Hair follicle dermal papilla cell (primary cell): ENCODE measurements around the genes RESP18 and INHA.

DNA sequence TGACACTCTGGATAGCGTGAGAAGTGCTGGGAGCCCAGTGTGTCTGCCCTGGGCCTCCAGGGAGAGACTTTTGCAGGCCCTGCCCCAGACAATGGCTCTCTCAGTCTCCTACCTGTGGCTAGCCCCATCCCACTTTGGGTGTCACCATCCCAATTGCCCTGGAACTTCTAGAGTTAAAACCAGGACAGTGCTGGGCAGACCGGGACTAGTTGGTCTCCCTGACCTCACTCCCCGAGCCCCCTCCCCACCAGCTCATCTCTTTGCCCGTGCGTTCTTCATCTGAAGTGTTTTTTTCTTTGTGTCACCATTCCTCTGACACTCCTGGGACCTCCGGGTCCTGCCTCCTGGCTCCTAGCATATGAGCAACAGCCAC is 354 bp downstream of the VIL1 start:
- CAGE, long polyA plus RNA = no peak

DNA sequence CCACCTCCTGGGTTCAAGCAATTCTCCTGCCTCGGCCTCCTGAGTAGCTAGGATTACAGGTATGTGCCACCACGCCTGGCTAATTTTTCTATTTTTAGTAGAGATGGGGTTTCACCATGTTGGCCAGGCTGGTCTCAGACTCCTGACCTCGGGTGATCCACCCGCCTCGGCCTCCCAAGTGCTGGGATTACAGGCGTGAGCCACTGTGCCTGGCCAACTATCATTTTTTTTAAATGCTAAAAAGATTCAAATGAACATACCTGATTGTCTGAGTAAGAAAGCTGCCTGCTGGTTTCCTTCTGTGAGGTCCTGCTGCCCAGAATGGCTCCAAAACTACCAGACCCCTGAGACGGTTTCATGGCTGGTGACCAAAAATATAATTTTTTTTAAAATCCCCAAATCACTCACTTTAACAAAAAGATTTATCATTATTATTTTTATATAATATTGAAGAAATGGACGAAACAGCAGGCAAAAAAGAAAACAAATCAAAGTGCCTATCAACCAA is 18.5 kb downstream of the USP37 start:
- CAGE, long polyA plus RNA = no peak

GRCh38 chr2:218569567-218570303 is 1.1 kb downstream of the CNOT9 start:
- CAGE, long polyA plus RNA = no peak

GRCh38 chr2:218598402-218598968 is 9.2 kb upstream of the PLCD4 start:
- CAGE, long polyA plus RNA = no peak

- CAGE, long polyA plus RNA = no peak
These were observed 24.3 kb downstream of the PLCD4 start for GRCh38 chr2:218631977-218632420.

- CAGE, long polyA plus RNA = no peak
These were observed 3.4 kb downstream of the ZNF142 start for GRCh38 chr2:218655932-218656458.

- CAGE, long polyA plus RNA = no peak
These were observed 23.0 kb downstream of the TTLL4 start for GRCh38 chr2:218733566-218734036.

DNA sequence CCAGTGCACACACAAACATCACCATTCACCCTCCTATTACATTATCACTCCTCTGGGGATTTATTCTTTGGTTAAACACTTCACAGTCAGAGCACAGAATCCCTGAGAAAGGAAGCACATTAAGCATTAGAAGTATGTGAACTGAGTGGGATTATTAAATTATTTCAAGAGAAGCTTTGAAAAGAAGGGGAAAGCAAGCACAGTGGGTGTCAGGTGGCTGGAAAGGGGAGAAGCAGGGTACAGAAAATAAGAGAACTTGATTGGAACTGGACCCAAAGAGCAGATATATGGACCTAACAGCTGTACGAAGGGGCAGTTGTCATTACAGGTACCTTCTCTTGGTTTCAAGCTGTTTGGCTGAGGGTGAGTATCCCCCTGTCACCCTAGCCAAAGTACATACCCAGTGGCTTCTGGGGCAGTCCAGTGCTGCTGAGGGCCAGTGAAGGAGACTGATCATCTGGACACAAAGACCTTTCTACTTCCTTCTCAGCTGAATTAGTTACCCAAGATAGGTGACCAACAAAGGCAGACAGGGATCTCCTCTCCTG is 24.6 kb upstream of the CYP27A1 start:
- CAGE, long polyA plus RNA = no peak

DNA sequence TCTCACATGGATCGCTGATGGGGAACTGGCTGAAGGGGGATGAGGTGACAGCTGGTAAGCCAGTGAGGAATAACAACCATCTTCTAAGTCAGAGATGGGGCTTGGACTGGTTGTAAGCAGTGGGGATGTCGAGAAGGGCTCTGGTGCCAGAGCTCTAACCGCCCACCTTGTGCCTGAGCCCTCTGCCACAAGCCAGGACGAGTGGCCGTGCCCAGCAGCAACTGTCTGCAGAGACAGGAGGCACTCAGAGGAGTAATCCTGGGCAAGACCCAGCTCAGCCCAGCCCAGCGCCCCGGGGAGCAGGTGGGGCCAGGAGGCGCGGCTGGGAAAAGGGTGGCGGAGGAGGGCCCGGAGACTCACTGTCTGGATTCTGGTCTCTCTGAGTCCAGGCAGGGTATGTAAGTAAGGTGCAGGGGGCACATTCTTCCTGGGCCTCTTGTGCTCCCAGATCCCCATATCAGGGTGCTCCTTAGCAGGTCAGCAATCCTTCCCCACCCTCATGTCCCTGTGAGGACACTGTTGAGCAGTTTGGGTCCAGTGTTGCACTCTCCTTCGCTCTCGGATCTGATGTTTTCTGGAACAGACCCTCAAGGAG is 13.8 kb downstream of the WNT10A start:
- CAGE, long polyA plus RNA = no peak

GRCh38 chr2:218908760-218909783 is 28.4 kb downstream of the WNT10A start:
- CAGE, long polyA plus RNA = no peak

- CAGE, long polyA plus RNA = no peak
These were observed 3.0 kb downstream of the RETREG2 start for GRCh38 chr2:219180828-219181648.

GRCh38 chr2:219248482-219249063 is 3.3 kb downstream of the STK16 start:
- CAGE, long polyA plus RNA = no peak

GRCh38 chr2:219266259-219266642 is 12.5 kb upstream of the TUBA4A start:
- CAGE, long polyA plus RNA = no peak

DNA sequence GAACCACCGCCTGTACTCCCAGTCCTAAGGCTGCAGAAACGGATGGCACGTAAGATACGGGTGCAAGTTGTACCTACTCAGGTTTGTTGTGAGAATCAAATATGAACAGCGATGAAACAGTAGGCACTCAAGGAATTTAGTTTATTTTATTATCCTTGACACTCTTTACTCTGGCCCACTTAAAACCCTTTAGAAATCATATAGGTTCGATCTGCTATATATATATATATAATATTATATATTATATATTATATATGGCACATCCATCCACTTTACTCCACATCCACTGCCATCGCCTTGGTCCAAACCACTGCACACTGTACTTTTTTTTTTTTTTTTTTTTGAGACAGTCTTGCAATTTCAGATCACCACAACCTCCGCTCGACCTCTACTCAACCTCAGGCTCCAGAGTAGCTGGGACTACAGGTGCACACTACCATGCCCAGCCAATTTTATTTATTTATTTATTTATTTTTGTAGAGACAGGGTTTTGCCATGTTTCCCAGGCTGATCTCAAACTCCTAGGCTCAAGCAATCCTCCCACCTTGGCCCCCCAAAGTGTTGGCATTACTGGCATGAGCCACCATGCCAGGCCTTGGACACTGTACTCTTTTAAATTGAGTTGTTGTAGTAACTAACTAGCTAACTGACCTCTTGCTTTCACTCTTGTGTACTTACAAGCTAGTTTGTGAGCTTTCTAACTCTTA is at the start of gene RESP18:
Gene RESP18 (minus strand): TSS at position 293 of the 707 bp plus-strand sequence.
- CAGE, long polyA plus RNA = no peak

DNA sequence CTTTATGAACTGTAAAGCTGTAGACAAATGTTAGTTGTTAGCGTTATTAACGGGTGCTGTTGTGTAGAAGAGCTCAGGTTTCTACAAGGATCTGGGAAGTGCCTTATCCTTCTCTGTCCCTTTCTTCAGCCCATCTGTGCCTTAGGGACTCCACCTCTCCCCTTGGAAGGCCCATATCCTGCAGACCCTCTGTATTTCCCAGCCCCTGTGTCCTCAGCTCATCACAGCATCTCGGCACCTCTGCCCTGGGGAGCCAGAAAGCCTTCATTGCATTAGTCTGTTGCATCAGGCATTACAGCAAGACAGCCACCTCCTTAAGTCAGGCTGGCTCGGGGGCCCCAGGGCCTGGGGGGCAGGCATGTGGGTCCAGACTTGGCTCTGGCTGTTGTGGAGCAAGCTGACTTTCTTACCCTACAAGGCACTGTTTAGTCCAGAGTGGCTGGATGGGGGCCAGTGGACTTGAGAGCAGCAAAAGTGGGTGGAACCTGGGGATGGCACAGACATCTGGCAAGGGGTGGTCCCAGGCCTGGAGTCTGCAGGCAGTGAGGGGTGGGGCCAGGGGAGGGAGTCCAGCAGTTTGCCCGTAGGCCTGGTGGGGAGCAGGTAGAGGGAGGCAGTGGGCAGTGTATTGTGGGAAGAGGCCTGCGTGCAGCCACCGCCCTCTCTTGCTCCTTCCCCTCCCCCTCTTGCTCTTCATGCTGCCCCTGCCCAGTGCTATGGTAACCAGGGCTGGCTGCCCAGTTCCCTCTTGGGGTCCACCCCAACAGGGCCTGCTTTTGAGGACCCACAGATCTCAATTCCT is 18.9 kb downstream of the SPEG start:
- CAGE, long polyA plus RNA = no peak

DNA sequence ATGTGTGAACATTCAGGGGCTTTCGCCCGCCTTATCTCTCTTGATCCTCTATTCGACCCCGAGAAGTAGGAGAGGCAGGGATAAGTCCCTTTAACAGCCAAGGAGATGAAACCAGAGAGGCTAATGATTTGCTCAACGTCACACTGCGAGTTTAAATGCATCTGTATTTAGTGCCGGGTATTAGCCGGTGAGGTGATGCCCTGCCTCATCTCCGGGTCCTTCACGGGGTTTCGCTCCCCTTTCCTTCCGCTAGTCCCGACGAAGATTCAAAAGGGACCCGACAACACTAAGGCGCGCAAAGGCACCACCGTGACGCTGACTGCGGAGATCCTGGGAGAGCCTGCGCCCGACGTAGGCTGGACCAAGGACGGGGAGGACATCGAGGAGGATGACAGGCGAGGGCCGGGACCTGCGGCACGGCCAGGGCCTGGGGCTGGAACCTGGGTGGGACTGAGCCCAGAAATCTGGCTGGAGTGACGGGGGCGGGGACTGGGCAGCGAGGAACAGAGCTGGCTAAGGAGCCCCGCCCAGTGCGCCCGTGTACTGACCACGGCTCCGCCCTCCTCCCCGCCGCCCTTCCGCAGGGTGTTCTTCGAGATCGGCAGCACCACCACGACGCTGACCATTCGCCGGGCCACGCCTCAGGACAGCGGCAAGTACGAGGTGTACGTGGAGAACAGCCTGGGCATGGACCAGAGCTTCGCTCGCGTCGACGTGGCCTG is 1.1 kb upstream of the GMPPA start:
- CAGE, long polyA plus RNA = no peak

DNA sequence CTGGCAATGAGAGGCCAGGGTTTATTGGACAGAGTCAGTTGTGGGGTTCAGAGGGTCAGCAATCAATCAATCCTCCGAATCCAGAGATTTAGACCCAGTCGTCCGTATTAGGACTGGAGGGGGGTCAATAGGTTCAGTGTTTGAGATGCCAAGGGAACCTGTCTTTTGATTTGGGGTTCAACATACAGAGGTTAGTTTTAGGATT is 276 bp downstream of the GMPPA start:
- CAGE, long polyA plus RNA = no peak

DNA sequence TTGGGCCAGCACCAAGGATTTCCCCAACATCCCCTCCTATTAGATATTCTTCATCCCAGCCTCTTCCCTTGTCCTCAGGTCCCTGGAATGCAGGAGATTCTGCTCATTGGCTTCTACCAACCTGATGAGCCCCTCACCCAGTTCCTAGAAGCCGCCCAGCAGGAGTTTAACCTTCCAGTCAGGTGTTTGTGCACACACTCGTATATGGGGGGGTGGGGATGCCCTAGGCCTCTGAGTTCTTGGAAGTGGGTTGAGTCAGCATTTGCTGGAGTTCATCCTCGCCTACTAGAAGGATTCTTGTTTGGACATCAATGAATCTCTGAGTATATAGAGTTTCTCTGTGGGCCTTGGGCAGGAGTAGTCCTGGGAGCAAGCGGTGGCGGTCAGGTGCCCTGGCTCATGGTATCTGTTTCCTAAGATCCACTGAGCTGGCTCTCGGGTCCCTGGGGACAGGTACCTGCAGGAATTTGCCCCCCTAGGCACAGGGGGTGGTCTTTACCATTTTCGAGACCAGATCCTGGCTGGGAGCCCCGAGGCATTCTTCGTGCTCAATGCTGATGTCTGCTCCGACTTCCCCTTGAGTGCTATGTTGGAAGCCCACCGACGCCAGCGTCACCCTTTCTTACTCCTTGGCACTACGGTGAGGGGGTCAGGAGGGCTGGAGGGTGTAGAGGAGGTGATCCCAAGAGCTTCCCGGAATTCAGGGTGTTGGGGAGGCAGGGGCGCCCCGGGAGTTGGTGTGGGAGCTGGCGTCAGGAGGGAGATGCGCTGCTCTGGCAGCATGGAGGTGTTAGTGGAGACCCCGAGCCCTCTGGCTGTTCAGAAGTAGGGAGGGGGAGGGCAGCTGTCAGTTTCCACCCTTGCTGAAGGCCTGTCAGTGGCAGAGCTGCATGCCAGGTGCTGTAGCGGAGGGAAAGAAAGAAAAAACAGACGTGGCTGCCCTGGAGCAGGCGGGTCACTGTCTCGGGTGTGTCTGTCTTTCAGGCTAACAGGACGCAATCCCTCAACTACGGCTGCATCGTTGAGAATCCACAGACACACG is 3.0 kb downstream of the GMPPA start:
- CAGE, long polyA plus RNA = no peak

- CAGE, long polyA plus RNA = no peak
These were observed 8.7 kb downstream of the TMEM198 start for GRCh38 chr2:219552292-219553220.

DNA sequence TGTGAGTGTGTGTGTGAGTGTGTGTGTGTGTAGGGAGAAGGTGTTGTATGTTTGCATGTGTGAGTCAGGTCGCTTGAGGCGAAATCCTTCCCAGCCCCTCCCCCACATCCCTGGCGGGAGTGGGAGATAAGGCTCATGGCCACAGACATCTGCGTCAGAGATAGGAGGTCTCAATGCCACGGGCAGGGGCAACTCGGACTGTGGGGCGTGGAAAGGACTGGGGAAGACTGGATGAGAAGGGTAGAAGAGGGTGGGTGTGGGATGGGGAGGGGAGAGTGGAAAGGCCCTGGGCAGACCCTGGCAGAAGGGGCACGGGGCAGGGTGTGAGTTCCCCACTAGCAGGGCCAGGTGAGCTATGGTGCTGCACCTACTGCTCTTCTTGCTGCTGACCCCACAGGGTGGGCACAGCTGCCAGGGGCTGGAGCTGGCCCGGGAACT is at the start of gene INHA:
Gene INHA (plus strand): TSS at position 291 of the 438 bp plus-strand sequence.
- CAGE, long polyA plus RNA = no peak